Ileum (tissue), 1 donor: ENCODE data around the gene KCTD10.

- PRO-cap: no peak
These were observed 62.4 kb upstream of the CORO1C start for GRCh38 chr12:108793612-108794280.

- PRO-cap: no peak
These were observed 55.4 kb downstream of the SSH1 start for GRCh38 chr12:108801455-108802832.

DNA sequence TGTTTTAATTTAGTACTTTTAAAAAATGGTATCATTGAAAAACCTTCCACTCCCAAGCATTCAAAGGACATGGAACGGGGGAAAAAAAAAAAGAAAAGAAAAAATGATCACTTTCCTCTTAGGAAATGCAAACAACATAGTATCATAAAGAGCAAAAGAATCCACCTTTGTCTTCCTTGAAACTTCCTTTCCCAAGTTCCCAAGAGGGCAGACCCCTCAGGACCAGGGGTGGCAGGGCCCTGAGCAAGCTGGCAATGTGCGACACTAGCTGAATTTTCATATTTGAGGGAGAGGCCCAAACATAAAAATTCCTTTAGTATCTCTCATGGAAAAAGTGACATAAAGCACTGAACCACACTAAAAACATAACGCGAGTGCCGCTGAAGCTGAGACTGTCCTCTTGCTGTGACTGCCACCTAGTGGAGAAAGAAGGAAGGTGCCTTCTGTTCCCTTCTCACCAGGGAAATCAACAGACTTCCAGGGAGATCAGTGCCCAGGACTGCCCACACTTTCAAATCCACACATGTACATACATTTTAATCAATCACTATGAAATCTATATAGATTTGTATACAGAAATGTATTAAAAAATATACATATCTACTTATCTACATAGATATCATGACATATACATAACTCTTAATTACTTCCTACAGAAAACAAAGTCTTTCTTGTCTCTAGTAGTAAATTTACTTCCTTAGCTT lies 53.9 kb downstream of the SSH1 start:
- PRO-cap: no peak

DNA sequence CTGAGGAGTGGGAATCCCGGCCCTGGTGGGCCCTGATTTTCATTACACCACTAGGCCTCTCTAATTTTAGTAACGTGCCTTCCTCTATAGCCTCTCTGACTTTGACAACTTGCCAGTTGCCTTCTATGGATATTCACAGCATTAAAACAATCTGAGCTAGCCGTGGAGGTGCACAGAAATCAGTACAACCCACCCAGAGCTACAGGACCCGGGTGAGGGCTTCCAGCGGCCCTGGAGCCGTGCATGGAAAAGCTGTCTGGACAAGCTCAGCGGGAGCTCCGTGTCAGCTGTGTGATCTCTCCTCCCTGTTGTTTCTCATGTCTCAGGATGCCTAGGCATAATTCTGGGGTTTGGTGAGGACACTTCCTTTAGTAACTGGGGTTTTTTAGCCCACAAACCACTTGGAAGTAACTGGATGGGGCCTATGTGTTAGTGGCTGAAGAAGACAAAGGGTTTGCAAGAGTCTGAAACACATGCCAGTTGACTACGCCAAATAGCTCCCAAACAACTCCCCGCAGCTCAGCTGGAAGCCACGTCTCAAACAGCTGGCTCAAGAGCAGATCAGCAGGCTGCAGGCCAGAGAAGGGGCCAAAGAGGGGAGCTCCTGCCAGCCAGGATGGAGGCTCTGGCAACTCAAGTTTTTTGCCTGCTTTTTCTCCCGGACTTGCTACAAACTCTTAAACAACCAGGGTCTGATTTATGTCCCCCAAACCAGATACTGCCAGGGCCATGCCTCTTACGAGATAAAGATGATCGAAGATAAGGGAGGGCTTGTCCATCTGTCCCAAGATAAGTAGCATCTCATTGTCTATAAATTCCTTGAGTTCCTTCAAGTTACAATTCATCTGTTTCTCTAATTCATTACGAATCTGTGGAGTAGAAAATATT lies 52.8 kb downstream of the SSH1 start:
- PRO-cap: no peak

- PRO-cap: no peak
These were observed 50.0 kb downstream of the SSH1 start for GRCh38 chr12:108807394-108807812.

DNA sequence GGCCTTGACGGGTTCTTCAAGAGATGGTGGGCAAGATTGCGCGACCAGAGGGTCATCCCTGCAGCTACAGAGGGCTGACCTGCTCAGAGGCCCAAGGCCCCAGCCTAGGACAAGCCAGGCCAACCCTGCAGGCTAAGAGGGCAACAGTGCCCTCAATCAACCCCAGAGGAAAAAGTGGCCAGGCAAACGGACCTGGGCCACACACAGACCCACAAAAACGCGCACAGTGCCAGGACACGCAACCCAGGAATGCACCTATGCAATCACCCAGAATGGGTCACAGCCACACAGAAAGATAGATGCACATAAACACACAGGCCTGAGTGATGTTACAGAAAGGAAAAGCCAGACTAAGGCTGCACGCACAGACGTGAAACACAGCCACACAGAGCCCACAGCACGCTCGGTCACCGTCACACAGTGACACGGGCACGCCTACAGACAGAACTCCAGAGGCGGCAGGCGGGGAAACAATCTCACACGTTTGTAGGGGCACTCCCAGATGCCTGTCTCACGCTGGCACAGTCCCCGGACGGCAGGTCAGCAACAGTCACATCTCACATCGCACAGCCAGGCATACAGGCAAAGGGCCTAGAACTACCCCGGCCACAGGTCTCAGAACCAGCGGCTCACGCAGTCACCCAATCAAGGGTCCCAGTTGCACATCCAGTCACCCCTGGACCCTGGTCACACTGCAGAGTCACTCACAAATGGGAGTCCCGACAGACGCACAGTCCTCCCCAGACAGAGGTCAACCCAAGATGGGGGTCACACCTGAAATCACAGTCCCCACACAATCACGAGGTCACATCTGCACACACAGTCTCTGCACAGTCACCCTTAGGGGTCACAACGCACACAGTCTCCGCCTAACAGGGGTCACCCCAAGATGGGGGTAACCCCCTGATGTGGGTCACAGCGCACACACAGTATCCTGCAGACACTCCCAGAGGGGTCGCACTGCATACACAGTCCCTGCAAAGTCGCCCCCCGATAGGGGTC lies 876 bp downstream of the SSH1 start:
- PRO-cap: bidirectional peak, plus-strand start at position 524 of the sequence, minus-strand start at position 422 of the sequence

GRCh38 chr12:109053470-109054256 lies 1.3 kb downstream of the USP30 start:
- PRO-cap: unidirectional peak, minus-strand start at chr12:109053961

- PRO-cap: no peak
These were observed 699 bp downstream of the ALKBH2 start for GRCh38 chr12:109092434-109093112.

GRCh38 chr12:109113054-109113728 lies 3.2 kb upstream of the ACACB start:
- PRO-cap: no peak

GRCh38 chr12:109460414-109461023 lies 16.6 kb downstream of the KCTD10 start:
- PRO-cap: no peak

- PRO-cap: bidirectional peak, plus-strand start at chr12:109477638, minus-strand start at chr12:109477300
These were observed at the start of gene KCTD10 for GRCh38 chr12:109476409-109477544. KCTD10 (minus strand) TSS chr12:109477300.

GRCh38 chr12:109545082-109545400 lies 28.3 kb downstream of the MMAB start:
- PRO-cap: no peak

DNA sequence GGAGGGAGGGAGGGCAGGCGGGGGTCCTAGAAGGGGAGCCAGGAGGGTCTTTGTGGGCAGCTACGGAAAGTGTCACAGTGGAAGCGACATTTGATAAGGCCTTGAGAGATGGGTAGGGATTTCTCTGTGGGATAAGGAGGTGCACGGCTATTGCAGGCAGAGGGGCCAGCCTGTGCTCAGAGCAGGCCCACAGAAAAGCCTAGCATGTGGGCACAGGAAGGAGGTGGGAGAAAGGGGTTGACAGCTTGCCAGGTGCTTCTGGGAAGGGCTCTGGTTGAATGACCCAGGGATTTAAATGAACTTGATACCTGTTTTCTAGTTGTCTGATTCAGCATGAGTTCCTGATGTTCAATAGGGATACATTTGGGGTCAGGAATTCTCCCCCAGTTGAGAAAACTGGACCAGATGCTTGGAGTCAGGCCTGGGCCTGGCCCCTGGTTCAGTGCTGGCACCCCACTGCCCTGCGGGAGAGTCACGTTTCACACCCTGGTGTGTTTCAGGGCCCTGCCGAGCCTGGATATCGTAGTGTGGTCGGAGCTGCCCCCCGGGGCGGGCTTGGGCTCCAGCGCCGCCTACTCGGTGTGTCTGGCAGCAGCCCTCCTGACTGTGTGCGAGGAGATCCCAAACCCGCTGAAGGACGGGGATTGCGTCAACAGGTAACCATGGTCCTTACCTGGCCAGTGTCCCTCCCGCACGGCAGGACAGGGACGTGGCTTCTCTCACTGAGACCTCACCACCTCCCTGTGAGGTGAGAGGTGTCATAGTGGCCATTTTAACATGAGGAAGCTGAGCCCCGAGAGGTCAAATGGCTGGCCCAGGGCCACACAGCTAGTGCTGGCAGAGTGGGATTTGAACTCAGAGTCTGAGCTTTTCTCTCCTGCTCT lies 7.5 kb downstream of the MVK start:
- PRO-cap: no peak

DNA sequence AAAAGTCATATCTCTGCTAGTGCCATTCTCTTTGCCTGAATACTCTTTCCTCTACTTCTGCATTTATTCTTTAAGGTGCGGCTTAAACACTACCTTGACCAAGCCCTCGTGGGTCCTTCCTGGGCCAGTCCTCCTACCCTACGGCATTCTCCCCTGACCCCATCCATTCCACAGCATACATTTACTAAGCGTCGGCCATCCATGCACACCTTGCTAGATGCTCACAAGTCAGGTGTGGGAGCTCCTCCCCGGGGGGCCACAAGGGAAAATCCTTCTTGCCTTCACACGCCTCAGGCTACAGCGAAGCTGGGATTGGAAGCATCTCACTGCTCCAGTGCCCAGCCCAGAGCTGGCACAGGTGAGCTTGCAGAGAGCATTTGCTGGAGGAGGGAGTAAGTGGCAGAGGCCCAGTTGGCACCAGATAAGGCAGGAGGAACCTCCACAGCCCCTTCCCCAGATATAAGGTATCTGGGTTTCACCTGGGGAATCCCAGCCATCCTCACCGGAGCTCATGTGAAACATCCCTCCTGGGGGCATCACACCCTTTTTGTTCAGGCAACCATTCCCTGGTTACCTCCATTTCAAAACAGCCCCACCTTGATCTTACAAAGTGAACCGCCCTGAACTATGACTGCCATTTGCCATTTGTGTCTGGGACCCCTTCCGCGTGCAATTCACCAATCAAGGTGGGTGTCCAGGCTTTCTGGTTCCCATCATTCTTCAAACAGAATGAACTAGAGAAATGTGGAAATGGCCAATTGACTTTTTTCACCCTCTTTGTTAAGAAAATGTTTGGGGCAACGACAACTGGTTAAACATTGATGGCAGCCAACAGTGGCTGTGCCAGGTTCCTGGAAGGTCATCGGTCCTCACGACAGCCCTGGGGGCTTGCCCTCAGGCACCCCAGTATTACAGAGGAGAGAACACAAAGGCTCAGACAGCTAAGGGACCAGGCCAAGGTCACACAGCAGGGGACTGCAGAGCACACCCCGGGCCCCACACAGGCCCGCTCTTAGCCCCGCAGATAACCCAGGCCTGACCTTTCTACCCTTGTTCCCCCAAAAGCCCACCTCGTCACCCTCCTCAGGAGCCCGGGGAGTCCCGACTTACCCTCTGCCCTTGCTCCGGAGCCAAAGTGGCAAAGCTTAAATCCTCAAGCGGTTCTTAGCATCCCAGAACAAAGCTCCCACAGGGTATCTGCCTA lies 1.6 kb downstream of the TRPV4 start:
- PRO-cap: no peak

- PRO-cap: no peak
These were observed 12.0 kb upstream of the TRPV4 start for GRCh38 chr12:109845087-109845780.

DNA sequence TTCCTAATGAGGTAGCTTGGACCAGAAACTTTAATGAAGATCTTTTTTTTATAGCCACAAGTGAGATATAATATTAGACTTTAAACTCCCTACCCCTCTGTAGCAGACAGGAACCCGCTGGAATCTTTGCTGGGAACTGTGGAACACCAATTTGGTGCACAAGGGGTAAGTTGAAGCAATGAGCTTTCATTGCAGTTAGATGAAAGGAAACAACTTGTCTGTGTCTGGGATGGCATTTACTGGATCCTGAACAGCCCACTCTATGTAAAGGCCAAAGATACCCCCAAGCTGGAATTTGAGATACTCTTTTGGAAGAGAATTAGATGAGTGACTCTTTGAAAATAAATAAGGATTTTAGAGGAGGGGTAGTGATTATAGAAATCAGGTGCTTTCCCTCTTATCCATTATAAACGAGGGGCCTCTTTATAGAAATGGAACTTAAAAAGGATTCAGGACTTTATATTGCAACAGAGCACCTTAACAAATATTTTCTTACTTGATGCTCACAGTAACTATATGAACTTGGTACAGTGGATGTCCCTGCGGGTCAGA lies 20.6 kb downstream of the C12orf76 start:
- PRO-cap: no peak

DNA sequence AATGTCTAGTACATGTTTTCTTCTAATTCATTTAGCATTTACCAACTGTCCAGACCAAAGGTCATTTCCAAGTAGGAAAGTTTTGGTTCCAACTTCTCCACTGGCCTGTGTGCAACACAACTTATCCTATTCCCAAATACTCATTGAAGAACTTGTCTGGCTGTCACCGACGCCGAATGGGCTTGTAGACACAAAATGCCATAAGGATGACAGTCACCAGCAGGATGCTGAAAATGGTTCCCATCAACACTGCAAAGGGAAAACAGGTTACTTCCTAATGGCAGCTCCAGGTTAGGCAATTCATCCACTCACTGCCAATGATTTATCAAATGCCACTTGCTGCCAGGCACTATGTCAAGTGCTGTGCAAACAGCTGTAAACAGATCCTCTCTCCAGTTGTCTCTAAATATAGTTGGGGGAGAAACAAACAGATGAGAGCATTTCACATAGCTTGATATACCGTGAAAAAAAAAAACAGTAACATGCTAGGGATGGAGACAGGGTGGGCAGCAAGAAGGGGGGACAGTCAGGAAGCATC lies 6.0 kb downstream of the C12orf76 start:
- PRO-cap: no peak

GRCh38 chr12:110048888-110049517 lies 681 bp upstream of the C12orf76 start:
- PRO-cap: no peak

DNA sequence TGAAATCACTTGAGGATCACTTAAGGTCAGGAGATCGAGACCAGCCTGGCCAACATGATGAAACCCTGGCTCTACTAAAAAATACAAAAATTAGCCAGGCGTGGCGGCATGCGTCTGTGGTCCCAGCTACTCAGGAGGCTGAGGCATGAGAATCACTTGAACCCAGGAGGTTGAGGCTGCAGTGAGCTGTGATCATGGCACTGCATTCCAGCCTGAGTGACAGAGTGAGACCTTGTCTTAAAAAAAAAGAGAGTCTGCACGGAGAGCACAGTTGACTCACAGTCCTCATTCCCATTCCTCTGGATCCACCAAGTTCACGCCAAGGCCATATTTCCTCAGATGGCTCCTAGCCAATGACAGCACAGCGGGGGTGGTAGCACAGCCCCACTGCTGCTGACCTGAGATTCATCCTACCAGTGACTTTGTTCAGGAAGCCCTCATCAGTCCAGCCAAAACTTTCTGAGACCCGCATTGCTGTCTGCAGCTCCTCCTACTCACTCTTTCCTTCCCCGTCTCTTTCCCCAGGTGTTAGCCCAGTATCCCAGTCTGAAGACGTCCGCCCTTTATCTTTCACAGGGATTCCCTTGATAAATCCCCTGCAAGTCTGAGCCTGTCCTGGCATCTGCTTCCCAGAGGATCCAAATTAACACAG lies 16.4 kb upstream of the IFT81 start:
- PRO-cap: no peak

- PRO-cap: bidirectional peak, plus-strand start at chr12:110280616, minus-strand start at chr12:110280480; bidirectional peak, plus-strand start at chr12:110281255, minus-strand start at chr12:110281054
These were observed 683 bp upstream of the ATP2A2 start for GRCh38 chr12:110279962-110281165.